Endothelial cell of umbilical vein (primary cell): ENCODE data around the genes PGAP2, OR51G1, OR56B1, OR52N1 and OR52E6.

DNA sequence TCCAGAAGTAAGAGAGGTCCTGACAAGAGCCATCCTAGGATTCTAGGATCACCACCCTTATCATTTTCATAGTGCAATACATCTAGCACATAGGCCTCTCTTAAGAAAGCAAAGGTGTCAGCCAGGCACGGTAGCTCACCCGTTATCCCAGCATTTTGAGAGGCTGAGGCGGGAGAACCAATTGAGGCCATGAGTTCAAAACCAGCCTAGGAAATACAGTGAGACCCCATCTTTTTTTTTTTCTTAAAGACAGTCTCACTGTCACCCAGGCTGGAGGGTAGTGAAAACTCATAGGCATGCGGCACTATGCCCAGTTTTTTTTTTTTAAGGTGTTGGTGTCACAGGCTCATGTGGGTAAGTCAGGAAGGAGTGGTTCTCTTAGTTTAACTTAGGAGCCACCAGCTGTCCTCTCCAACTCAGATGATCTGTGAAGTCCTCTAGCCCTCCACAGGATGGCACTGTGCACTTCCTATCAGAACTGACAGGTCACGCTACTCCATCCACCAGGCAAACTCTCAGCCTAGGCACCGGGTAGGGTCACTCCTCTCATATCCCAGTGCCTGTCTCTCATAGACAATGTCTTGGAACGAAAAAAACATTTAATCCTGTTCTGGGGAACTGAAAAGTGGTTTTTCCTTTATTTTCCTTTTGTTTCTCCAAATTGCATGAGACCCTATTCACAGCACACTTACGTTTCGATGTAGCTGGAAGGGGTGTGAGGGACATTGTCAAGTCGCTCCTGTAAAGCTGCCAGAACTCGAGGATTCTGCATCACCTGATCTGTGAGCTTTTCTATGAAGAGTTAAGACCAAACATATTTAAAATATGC, 16.6 kb downstream of the NAP1L4 start:
- PRO-cap, result no peak
CAGE:
- cytosol, long polyA minus RNA, result no peak
- cytosol, long polyA plus RNA, result no peak
- long polyA plus RNA, result no peak
- nucleus, long polyA minus RNA, result no peak
- nucleus, long polyA plus RNA, result no peak

GRCh38 chr11:2989035-2989436, 3.1 kb downstream of the NAP1L4 start:
- PRO-cap, result no peak
CAGE:
- cytosol, long polyA minus RNA, result no peak
- cytosol, long polyA plus RNA, result no peak
- long polyA plus RNA, result no peak
- nucleus, long polyA minus RNA, result no peak
- nucleus, long polyA plus RNA, result no peak

DNA sequence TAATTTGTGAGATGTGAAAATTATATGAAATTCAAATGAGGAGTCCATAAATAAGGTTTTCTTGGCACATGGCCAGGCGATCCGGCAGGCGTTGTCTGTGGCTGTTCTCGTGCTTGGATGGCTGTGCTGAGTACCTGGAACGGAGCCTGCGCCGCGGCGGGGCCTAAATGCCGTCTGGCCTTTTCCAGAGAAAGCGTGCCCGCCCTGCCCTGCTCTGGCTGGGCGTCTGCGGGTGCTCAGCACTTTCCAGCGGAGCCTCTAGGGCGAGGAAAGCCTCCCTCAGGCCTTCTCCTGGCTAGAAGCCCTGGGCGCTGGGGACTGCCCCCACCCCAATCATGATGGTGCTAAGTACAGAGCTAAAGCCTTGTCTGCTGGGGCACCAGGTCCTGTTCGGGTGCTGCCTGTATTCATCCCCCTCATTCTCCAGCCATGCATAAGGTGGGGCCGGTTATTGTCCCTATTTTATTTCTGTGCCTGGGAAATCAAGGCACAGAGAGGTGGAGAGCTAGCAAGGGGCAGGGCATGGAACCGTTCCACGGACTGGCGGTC, 41.7 kb downstream of the OSBPL5 start:
- PRO-cap, result no peak
CAGE:
- cytosol, long polyA minus RNA, result no peak
- cytosol, long polyA plus RNA, result no peak
- long polyA plus RNA, result no peak
- nucleus, long polyA minus RNA, result no peak
- nucleus, long polyA plus RNA, result no peak

- PRO-cap, result no peak
CAGE:
- cytosol, long polyA minus RNA, result no peak
- cytosol, long polyA plus RNA, result no peak
- long polyA plus RNA, result no peak
- nucleus, long polyA minus RNA, result no peak
- nucleus, long polyA plus RNA, result no peak
These were observed 40.7 kb downstream of the OSBPL5 start for GRCh38 chr11:3124506-3124788.

GRCh38 chr11:3153265-3153886, 11.7 kb downstream of the OSBPL5 start:
- PRO-cap, result no peak
CAGE:
- cytosol, long polyA minus RNA, result no peak
- cytosol, long polyA plus RNA, result no peak
- long polyA plus RNA, result no peak
- nucleus, long polyA minus RNA, result no peak
- nucleus, long polyA plus RNA, result no peak

GRCh38 chr11:3189299-3189756, 24.2 kb upstream of the OSBPL5 start:
- PRO-cap, result no peak
CAGE:
- cytosol, long polyA minus RNA, result no peak
- cytosol, long polyA plus RNA, result no peak
- long polyA plus RNA, result no peak
- nucleus, long polyA minus RNA, result no peak
- nucleus, long polyA plus RNA, result no peak

GRCh38 chr11:3473510-3473715, 94.5 kb upstream of the ZNF195 start:
- PRO-cap, result no peak
CAGE:
- cytosol, long polyA minus RNA, result no peak
- cytosol, long polyA plus RNA, result no peak
- long polyA plus RNA, result no peak
- nucleus, long polyA minus RNA, result no peak
- nucleus, long polyA plus RNA, result no peak

DNA sequence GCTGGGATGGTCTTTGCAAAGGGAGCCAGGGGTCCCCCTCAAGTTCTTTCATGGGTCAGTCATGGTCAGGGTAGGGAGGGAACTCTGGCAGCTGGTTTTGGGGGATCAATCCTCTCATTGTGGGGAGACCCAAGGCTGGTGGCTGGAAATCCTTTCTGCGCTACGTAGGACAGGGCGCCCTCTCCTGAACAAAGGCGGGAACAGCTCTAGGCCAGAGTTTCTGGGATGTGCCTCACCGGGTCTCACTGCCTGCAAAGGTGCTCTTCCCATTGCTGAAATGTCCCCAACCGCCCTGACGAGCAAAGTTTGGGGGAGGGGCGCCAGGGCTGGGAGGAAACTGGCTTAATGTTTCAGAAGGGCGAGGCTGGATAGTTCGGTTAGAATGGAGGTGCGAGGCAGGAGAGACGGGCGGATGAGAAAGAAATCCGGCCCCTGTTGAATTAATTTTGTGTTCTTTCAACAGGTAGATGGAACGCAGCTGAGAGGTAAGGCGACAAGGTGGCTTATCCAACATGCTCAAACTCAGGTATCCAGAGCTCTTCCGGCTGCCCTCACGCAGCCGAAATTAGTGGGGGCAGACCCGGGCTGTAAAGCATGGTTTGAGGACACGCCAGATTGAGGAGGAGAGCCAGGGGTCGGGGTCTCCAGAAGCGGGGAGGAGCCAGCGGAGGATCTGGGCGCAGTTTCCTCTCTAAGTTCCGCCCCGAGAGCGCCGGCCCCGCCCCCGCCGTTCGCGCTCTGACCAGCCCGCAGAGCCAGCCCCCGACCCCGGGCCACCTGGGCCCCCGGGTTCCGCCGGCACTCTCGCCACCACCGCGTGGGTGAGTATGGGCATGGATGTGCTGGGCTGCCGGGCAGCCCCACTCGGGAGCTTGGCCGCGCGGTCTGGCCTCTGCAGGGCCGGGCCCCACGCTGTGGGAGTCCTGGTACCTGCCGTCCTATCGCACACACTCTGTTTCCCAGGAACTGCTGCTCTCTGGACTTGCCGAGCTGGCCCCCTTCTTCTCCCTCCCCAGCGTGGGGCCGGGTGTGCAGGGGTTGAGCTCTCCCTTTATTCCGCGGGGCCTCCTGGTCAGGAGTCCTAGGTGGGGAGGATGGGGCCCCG, at the start of gene PGAP2:
Gene PGAP2, plus strand, starts transcription at position 730 of the 1,105 bp plus-strand sequence.
- PRO-cap, result unidirectional peak, plus-strand start at position 214 of the sequence; bidirectional peak, plus-strand start at position 801 of the sequence, minus-strand start at position 617 of the sequence
CAGE:
- cytosol, long polyA minus RNA, result no peak
- cytosol, long polyA plus RNA, result start-site peak on the plus strand centred at position 735 of the sequence, 91 bp wide, 50 and 32 reads in 2 replicates
- long polyA plus RNA, result no peak
- nucleus, long polyA minus RNA, result start-site peak on the plus strand centred at position 720 of the sequence, 22 bp wide, 25 reads
- nucleus, long polyA plus RNA, result no peak

DNA sequence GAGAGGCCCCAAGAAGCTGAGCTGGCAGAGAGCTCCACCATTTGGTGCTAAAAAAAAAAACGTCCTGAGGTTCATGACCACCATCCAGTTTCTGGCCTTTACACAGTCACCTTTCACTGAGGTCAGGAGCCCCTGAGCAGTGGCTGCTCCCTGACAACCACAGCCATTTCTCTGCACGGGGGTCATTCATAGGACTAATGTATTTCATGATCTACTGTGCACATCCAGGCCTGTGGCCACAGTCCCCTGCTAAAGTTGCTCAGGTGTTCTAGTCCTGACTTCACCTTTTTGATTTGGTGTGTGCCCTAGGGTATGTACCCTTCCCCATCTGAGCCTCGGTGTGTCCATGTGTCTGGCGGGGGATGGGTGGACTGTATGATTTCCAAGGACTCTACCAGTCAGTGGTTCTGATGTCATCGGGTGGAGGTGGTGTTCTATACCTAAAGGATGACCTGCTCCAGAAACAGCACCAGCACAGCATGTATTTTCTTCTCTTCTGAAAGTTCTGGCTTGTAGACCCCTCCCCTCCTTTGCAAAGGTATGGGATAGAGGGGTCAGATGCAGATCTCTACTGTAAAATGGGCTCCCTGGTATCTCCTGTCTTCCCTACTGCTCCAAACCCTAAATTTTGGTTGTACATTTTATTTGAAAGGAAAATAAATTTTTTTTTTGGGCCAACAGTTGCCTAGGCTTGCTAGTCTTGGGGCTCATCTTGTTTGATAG, 14.9 kb downstream of the RHOG start:
- PRO-cap, result no peak
CAGE:
- cytosol, long polyA minus RNA, result no peak
- cytosol, long polyA plus RNA, result no peak
- long polyA plus RNA, result no peak
- nucleus, long polyA minus RNA, result no peak
- nucleus, long polyA plus RNA, result no peak

DNA sequence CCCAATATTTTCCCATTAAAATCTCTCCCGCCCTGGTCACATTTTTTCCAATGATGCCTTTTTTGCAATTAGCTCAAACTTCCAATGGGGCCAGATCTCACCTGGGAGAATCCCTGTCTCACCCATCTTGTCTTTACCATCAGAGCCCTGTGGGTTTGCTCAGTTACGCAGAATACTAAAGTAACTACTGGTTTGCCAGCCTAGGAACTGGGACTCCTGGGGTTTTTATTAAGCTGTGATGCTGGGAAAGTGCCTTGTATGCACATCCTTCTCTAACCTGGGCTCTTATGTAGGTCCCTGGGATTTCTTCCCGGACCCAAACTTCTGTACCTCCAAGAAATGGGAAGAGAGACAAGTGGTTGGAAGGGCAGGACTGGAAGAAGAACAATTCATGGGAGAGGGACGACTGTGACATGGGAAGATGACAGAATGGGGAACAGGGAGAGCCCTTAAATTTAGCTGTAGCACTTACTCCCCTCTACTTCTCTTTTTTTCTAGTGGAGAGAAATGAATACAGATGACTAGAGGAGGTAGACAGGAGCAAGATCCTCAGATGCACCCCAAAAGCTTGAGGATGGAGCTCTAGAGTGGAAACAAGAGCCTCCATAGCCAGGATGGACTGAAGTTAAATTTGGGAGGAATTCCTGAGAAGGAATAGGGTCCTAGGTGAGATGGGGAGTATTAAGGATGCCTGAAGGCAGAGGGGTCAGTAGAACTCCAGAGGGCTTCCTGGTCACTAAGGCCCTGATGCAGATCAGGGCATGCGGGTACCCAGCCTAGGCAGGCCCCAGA, 2.3 kb downstream of the RHOG start:
- PRO-cap, result no peak
CAGE:
- cytosol, long polyA minus RNA, result no peak
- cytosol, long polyA plus RNA, result no peak
- long polyA plus RNA, result no peak
- nucleus, long polyA minus RNA, result no peak
- nucleus, long polyA plus RNA, result no peak

- PRO-cap, result no peak
CAGE:
- cytosol, long polyA minus RNA, result no peak
- cytosol, long polyA plus RNA, result no peak
- long polyA plus RNA, result no peak
- nucleus, long polyA minus RNA, result no peak
- nucleus, long polyA plus RNA, result no peak
These were observed at the start of gene OR51G1 for GRCh38 chr11:4924071-4924697. Gene OR51G1 (minus strand): TSS chr11:4924339.

DNA sequence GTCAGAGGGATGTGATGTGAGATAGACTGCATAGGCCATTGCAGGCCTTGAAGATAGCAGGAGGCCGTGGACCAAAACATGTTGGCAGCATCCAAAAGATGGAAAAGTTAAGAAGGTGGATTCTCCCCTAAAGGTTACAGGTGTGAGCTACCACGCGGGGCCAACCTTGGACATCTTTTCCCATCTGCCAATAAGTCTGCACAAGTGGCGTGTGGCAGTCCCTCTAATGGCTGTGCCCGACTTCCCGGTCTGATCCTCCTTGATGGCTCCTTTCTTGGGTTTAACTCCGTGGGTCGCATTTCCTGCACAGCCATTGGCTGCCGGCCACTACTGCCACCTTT, 6.9 kb upstream of the OR52E2 start:
- PRO-cap, result no peak
CAGE:
- cytosol, long polyA minus RNA, result no peak
- cytosol, long polyA plus RNA, result no peak
- long polyA plus RNA, result no peak
- nucleus, long polyA minus RNA, result no peak
- nucleus, long polyA plus RNA, result no peak

- PRO-cap, result no peak
CAGE:
- cytosol, long polyA minus RNA, result no peak
- cytosol, long polyA plus RNA, result no peak
- long polyA plus RNA, result no peak
- nucleus, long polyA minus RNA, result no peak
- nucleus, long polyA plus RNA, result no peak
These were observed 9.8 kb upstream of the OR51Q1 start for GRCh38 chr11:5412043-5412583.

- PRO-cap, result bidirectional peak, plus-strand start at chr11:5621505, minus-strand start at chr11:5621306
CAGE:
- cytosol, long polyA minus RNA, result no peak
- cytosol, long polyA plus RNA, result no peak
- long polyA plus RNA, result no peak
- nucleus, long polyA minus RNA, result no peak
- nucleus, long polyA plus RNA, result no peak
These were observed 3.7 kb upstream of the TRIM34 start for GRCh38 chr11:5621057-5621639.

DNA sequence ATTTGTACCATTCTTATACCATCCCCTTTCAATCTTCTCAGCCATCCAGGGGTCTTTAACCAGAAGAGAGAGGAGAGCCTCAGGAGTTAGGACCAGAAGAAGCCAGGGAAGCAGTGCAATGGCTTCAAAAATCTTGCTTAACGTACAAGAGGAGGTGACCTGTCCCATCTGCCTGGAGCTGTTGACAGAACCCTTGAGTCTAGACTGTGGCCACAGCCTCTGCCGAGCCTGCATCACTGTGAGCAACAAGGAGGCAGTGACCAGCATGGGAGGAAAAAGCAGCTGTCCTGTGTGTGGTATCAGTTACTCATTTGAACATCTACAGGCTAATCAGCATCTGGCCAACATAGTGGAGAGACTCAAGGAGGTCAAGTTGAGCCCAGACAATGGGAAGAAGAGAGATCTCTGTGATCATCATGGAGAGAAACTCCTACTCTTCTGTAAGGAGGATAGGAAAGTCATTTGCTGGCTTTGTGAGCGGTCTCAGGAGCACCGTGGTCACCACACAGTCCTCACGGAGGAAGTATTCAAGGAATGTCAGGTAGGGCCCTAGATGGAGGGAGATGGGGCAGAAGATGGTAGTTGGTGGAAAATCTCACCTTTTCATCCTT, 7.5 kb downstream of the TRIM34 start:
- PRO-cap, result no peak
CAGE:
- cytosol, long polyA minus RNA, result no peak
- cytosol, long polyA plus RNA, result no peak
- long polyA plus RNA, result start-site peak on the plus strand centred at position 297 of the sequence, 302 bp wide, 17 and 23 reads in 2 replicates
- nucleus, long polyA minus RNA, result no peak
- nucleus, long polyA plus RNA, result no peak

GRCh38 chr11:5696207-5696810, 6.7 kb downstream of the TRIM22 start:
- PRO-cap, result no peak
CAGE:
- cytosol, long polyA minus RNA, result no peak
- cytosol, long polyA plus RNA, result no peak
- long polyA plus RNA, result no peak
- nucleus, long polyA minus RNA, result no peak
- nucleus, long polyA plus RNA, result no peak

GRCh38 chr11:5736051-5736588, at the start of gene OR56B1:
Gene OR56B1 (plus strand): TSS chr11:5736448.
- PRO-cap, result no peak
CAGE:
- cytosol, long polyA minus RNA, result no peak
- cytosol, long polyA plus RNA, result no peak
- long polyA plus RNA, result no peak
- nucleus, long polyA minus RNA, result no peak
- nucleus, long polyA plus RNA, result no peak

DNA sequence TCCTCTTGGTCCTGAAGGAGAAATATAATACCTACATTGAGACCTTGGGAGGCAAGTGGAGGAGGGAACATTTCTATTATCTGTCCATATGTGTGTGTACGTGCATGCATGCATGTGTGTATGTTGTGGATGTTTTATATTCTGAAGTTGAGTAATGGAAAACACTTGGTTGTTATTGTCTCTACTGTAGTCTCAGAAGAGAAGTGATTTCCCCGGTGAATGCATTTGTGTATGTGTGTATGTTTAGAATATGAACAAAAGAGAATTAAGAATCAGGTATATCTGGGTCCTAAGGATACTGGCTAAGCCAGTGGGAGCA, at the start of gene OR52N1:
Gene OR52N1, minus strand, starts transcription at position 82 of the 319 bp plus-strand sequence.
- PRO-cap, result no peak
CAGE:
- cytosol, long polyA minus RNA, result no peak
- cytosol, long polyA plus RNA, result no peak
- long polyA plus RNA, result no peak
- nucleus, long polyA minus RNA, result no peak
- nucleus, long polyA plus RNA, result no peak

- PRO-cap, result no peak
CAGE:
- cytosol, long polyA minus RNA, result no peak
- cytosol, long polyA plus RNA, result no peak
- long polyA plus RNA, result no peak
- nucleus, long polyA minus RNA, result no peak
- nucleus, long polyA plus RNA, result no peak
These were observed at the start of gene OR52E6 for GRCh38 chr11:5841649-5842121. Gene OR52E6 (minus strand): TSS chr11:5841897.

DNA sequence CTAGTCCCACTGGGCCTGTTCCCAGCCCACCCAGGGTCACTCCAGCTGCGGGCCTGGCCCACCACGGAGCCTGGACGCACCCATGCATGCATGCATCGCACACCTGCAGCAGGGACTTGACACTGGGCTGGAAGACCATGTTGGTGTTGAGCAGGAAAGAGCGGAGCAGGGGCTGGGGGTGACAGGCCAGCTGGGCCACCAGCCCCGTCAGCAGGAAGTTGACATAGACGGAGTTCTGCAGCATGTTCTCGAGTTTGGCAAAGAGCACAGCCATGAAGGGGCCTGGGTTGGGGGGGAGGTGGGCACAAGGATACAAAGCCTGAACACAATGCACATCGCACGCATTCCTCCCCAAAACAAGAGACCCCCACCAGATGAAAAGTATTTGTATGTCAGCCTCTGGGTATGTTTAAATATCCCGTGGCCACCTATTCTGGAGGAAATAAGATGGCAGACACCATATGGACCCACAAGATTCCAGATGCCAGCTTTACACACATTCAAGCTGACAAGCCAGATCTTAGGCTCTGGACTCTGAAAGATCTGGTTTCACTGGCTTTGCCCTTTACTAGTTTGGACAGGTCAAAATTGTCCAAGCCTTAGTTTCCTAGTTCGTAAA, 9.4 kb downstream of the C11orf42 start:
- PRO-cap, result no peak
CAGE:
- cytosol, long polyA minus RNA, result no peak
- cytosol, long polyA plus RNA, result no peak
- long polyA plus RNA, result no peak
- nucleus, long polyA minus RNA, result no peak
- nucleus, long polyA plus RNA, result no peak